Lung (tissue), 4 donors: ENCODE measurements around a stretch of chr17.

DNA sequence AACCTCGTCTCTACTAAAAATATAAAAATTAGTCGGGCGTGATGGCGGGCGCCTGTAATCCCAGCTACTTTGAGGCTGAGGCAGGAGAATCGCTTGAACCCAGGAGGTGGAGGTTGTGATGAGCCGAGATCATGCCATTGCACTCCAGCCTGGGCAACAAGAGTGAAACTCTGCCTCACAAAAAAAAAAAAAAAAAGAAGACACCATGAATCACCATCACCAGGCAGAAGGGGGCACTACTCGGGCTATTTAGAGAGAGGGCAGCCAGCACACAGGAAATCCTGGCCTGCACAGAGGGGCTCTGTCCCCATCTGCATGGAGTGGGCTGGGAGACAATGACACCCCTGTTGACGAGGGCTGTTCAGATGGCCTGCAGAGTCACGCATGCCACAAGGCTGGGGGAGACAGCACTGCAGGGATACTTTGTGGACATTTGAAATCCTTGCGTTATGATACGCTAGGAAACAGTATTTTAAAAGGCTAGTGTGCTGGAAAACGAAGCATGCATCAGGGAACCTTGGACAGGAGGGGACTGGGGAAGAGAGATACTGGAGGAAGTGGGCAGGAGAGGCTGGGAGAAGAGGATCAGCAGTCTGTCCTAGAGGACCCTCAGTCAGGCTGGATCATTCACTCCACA lies 48.3 kb downstream of the CUEDC1 start:
- PRO-cap = no peak
- RAMPAGE, long total RNA = no peak
- RRBS = no CpG with 5 or more reads among the region's 13 CpGs

DNA sequence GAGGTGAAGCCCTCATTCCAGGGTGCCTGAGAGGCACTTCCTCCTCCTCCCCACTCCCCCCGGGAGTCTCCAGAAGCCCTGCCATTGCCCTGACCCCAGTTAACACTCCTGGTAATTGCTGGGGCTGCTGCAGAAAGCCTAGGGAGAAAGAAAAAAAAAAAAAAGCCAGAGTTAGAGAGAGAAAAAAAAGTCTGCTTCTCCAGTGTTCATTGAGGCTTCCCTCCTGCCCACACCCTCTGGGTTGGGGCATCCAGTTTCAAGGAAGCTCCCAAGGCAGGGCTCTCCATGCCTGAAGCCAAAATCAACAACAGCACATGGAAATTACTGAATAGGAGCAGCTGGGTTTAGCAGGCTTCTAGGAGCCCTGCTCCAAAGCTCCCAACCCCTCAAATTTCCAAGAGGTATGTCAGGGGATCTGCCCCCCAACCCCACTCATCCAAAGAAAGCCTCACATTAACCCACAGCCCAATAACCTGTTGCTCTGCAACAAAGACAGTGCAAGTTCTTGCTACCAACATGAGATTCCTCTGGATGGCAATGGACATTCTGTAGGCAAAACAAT lies 27.9 kb downstream of the CUEDC1 start:
- PRO-cap = no peak
- RAMPAGE, long total RNA = no peak
- RRBS = no CpG with 5 or more reads among the region's 1 CpG

GRCh38 chr17:57955526-57956438 lies 570 bp upstream of the CUEDC1 start:
- PRO-cap = no peak
- RAMPAGE, long total RNA = no peak
- RRBS = 1% methylated on average over 5 of the region's 30 CpGs

- PRO-cap = no peak
- RAMPAGE, long total RNA = no peak
- RRBS = no CpG with 5 or more reads among the region's 2 CpGs
Measured at GRCh38 chr17:58002209-58002777, 4.8 kb downstream of the SRSF1 start.

DNA sequence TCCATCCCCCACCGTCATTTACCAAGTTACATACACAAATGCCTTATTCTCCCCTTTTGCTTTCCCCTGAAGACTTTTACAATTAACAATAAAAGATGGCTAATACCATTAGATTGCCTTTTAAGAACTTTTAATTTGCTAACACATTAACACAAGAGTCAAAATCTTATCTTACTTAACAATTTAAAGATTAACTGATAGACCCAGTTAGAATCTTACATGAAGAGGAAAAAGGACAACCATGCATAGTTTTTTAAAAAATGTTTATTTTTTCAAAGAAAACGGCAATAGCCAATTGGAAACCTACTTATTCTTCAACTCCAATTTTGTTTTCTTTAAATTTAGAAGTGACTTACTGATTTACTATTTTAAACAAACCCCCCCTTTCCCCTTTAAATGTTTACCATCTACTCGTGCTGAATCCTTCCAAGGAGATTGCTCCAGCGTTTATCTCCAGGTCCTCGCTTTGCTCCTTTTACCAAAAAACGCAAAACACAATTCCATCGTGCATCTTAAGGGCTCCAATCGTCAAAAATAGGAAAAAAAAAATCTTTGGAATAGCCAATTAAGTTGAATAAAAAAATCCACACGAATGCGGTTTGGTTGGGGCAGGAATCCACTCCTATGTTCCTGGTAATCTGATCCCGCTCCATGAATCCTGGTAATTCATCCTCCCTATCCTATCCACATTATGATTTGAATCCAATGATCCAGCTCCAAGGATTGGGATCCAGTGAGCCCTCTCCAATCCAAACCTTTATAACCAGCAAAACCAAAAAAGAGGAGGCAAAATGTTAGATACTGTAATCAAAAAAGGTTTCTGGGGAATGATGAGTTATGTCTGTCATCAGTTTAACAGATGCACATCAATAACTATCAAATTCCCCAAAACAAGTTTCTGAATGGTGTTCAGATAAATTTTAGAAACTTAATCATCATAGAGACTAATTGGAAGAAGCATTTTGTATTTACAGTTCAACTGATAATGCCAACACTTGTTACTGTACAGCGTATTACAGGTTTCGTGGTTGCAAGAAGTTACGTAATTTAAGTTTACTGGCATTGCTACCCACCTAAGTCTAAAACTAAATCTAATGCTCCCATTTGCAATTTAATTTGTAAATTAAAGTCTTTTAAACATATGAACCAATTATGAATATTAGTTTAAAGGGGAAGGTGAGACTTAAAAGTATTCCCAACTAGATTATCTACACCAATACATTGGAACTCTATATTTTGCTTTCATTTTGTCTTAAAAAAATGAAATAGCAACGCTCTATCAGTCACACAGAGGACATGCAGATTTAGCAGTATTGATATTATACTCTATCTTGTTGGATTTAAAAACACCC lies 3.3 kb downstream of the SRSF1 start:
- PRO-cap = no peak
- RAMPAGE, long total RNA = no peak
- RRBS = no CpG with 5 or more reads among the region's 15 CpGs

- PRO-cap = no peak
- RAMPAGE, long total RNA = no peak
- RRBS = no CpG with 5 or more reads among the region's 9 CpGs
Measured at GRCh38 chr17:58060568-58061194, 22.5 kb upstream of the DYNLL2 start.

- PRO-cap = no peak
- RAMPAGE, long total RNA = no peak
- RRBS = no CpG with 5 or more reads among the region's 3 CpGs
Measured at GRCh38 chr17:58095374-58095954, 12.2 kb downstream of the DYNLL2 start.

GRCh38 chr17:58184277-58184775 lies 8.2 kb upstream of the EPX start:
- PRO-cap = no peak
- RAMPAGE, long total RNA = no peak
- RRBS = no CpG with 5 or more reads among the region's 10 CpGs

DNA sequence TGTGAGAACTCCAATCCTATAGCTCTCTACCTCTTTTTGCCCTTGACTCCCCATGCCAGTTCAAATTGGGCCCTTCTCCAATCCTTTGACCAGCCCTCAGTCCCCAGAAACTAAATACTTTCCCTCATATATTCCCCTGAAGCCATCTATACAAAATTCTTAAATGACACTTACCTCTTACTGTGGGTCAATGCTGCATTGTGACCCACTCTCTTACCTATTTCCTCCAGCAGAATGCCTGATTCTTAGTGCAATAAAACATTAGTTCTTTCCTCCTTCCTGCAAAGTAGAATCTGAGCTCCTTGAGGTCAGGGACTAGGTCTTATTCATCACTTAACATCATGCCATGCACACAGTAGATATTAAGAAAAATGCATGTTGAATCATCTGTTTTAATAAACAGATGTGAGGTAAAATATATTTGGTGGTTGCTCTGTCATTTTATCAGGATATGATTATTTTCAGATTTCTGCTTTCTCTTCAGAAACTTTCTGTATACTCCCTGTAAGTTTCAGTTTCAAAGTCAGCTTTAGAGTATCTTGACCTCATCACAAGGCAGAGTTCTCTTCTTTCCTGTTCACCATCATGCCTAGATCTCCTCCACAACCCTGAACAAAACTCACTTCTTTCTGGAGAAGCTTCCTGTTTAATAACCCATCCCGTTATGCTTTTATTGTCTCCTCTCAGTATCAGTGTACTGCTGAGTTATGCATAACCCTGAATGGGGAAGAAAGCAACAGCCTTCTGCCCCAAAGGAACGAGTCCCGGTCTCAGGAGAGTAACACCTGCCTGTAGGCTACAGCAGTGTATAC lies 30.2 kb upstream of the SUPT4H1 start:
- PRO-cap = no peak
- RAMPAGE, long total RNA = no peak
- RRBS = no CpG with 5 or more reads among the region's 3 CpGs

DNA sequence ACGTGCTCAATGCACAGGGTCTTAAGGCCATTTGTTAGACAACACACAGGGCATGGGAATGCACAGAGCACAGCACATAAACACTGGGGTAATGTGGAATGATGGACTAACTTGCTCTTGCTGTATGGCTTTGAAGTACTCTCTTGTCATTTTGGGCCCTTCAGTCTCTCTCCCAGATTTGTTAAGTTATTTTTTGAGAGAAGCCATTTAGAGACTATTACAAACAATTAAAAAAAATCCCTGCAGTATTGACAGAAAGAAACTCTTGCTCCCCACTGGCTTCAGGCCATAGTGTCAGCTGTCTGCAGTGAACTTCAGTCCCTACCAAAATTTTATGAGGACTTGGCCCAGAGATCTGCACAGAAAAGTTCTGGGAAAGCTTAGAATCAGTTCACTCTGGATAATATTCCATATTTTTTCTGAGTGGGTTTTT lies 30.8 kb upstream of the SUPT4H1 start:
- PRO-cap = no peak
- RAMPAGE, long total RNA = no peak
- RRBS = no CpG with 5 or more reads among the region's 1 CpG

DNA sequence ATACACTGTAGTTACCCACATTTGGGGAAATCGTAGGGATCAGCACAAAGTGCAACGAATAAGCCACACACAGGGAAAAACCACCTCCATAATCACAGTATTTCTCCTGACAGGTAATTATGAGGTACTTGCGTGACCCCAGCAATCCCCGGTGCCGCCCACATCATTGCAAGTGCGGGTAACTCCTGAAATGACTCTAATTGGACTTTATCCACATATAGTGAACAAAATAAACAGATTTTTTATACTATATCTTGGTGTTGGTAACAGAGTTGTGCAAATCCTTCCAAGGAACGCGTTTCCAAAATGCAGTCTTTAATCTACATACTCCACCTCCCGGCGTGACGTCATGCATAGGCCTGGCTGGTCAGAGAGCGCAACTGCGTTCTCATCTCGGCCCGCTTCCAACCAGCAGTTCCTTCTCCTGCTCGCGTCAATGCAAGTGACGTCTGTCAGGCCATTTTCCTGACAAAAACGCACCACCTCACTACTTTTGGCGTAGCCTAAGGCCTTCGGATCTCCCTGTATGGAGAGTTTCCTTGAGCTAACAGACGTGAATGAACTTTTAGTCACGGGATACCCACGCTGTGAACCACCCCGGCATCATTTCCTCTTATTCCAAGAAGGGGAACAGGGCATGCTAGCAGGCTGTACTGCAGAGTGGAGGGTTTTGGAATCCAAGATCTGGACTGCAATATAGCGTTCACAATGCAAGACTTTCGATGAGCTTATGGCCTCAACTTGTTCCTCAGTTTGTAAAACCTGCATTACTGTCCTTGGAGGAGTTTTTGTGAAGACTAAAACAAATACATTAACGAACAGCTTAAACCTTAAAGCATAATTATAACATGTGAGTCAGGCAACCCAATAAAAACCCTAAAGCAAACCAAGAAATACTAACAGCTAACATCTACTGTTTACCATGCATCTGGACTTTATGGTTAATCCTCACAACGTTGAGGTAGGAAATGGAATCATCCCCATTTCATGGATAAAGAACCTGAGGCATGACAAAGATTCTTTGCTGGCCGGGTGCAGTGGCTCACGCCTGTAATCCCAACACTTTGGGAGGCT lies 24.9 kb downstream of the IGBP1C start:
- PRO-cap = no peak
- RAMPAGE, long total RNA = no peak
- RRBS = no CpG with 5 or more reads among the region's 31 CpGs

GRCh38 chr17:58970908-58971468 lies 135.7 kb downstream of the TRIM37 start:
- PRO-cap = no peak
- RAMPAGE, long total RNA = no peak
- RRBS = no CpG with 5 or more reads among the region's 4 CpGs

DNA sequence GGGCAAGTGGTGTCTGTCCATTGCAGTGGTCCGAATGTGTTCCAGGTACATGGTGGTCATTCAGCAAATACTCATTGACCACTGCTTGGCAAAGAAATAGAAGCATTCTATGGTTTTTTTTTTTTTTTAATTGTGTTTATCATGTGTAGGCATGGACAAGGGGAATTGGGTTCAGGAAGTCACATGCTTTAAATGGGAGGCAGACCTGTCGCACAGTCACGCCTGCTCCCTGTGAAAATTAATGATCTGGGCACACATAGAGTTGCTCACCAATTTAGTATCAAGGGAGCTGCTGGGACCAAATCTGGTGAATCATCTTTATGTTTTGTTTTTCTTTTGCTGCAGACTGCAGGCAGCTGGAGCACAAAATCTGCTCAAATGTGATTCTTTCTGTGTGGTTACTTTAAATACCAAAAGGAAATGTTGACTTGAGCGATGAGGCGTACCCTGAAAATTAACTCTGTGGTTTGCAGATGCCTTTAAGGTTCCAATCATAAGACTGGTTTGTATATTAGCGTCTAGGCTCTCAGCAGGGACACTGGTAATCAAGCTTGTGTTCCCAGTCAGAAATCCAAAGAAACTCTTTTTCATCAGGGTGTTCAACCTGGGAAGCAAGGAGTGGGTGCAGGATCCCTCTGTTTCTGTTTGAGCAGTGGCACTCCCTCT lies 30.8 kb downstream of the YPEL2 start:
- PRO-cap = no peak
- RAMPAGE, long total RNA = no peak
- RRBS = no CpG with 5 or more reads among the region's 6 CpGs

DNA sequence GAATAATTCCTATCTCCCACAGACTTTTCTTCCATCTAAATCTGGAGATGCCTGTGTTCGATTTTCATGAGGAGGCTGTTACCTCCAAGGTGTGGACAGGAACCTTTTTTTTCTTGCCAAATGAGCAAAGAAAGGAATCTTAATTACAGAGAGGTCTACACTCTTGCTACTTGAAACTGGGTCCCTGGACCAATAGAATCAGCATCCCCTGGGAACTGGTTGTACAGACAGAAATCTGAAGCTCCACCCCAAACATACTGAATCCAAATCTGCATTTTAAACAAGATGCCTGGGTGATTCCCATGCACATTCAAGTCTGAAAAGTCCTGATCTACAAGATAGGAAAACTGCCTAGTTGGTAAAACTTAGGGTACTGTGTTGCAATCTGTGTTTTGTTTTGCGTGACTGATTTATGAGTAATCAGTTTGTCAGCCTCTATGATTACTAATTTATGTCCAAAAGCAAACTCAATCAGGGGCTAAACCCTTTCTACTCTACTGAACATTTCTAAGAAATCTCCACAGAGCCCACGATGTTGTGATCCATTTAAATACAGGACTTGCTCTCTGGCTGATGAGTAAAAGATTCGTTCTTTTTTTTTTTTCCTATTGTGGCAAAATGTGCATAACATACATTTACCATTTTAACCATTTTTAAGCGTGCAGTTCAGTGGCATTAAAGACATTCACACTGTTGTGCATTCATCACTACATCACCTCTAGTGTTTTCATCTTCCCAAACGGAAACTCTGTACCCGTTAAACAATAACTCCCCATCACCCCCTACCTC lies 103.8 kb downstream of the YPEL2 start:
- PRO-cap = no peak
- RAMPAGE, long total RNA = no peak
- RRBS = no CpG with 5 or more reads among the region's 7 CpGs

DNA sequence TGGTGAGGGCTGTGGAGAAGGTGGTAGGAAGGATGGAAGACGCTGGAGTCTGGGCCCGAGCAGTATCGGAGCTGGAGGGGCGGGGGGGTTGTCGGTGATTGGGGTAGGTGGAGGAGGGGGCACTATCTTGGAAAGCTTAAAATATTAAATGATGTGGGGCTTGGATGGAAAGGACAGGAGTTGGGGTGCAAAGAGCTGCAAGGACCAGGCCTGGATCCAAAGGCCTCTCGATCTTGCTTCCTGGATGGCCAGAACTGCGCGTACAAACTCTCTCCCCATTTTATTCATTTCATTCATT lies 446 bp downstream of the CLTC start:
- PRO-cap = unidirectional peak, plus-strand start at position 233 of the sequence
- RAMPAGE, long total RNA = no peak
- RRBS = no CpG with 5 or more reads among the region's 8 CpGs

DNA sequence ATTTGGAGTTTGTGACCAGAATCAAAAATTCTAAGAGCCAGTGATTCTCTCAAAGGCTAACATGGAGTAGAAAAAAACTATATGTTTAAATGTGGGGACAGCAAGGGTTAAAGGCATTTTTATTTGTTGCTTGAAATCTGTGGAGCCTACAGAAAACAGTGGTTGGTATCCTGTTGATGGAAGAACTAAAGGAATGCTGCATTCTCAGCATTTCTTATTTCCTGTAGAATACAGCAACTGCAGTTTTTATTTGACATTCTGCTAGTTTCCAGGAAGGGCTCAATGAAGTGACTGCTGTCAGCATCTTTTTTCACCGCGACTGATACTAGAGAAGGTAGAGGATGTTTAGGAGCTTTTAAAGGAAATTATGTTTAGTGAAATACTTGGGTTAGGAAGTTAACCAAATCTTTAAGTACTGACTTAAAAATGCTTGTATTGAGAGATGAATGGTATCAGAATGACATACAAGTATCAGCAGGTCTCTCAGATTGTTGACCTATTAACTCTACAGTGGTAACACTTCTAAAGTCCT lies 15.0 kb downstream of the CLTC start:
- PRO-cap = no peak
- RAMPAGE, long total RNA = no peak
- RRBS = no CpG with 5 or more reads among the region's 2 CpGs

DNA sequence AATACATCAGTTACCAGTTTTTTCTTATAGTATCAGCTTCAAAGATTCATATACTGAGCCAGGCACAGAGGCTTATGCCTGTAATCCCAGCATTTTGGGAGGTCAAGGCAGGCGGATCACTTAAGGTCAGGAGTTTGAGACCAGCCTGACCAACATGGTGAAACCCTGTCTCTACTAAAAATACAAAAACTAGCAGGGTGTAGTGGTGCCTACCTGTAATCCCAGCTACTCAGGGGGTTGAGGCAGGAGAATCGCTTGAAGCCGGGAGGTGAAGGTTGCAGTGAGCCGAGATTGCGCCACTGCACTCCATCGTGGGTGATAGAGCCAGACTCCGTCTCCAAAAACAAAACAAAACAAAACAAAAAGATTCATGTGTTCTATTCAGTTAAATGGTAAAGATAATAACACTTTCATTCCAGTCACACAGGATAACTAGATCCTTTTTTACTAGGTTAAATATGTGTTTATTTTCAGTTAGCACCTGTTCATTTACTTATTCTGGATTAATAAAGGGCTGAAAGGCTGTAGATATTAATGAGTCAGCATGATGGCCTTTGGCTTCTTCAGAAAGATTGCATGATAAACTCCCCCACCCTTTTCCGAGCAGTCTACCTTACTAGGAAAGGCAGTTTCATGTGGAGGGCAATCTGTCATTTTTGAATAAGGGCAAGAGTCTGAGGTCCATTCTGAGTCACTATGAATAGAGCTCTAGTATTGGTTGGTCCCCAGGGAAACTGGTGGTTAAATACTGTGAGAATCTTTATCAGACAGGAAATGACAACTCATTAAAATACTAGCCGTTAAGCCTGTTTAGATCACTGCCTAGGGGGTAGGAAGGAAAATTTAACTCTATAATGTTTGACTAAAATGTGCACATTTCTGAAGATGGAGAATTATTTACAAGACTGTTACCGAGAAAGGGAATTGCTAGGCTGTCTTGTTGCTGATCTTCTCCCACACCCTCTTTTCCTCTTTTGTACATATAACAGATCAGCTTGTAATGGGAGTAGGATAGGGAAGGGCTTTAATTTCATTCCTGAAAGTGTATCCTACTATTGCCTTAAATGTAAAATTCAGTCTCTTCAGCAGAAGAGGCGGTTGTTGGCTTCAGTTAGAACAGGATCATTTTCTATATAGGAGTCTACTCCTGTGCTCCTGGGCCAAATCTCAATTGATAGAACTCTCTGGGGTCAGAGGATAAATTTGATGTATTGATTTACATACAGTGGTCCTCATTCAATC lies 63.5 kb downstream of the TUBD1 start:
- PRO-cap = no peak
- RAMPAGE, long total RNA = no peak
- RRBS = no CpG with 5 or more reads among the region's 11 CpGs

DNA sequence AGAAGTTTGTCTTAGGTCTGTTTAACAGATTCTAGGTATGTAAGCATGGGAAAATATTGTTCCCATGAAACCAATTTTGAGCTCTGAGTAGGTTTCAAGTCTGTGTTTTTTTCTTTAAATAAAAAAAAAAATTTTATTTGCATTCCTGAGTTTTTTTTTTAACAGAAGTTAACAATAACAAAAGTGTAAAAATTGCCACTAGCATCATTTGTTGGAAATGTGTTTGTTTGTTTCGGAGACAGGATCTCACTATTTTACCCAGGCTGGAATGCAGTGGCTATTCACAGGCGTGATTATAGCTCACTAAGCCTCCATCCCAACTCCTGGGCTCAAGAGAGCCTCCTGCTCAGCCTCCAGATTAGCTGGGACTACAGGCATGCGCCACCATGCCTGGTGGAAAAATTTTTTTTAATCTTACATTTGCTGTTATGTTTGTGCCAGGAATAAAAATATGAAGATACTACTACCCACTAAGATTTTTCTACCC lies 61.0 kb downstream of the TUBD1 start:
- PRO-cap = no peak
- RAMPAGE, long total RNA = no peak
- RRBS = no CpG with 5 or more reads among the region's 3 CpGs

GRCh38 chr17:59840561-59841585 lies 51.9 kb downstream of the TUBD1 start:
- PRO-cap = unidirectional peak, plus-strand start at chr17:59841143
- RAMPAGE, long total RNA = no peak
- RRBS = no CpG with 5 or more reads among the region's 8 CpGs

GRCh38 chr17:59844735-59845522 lies 47.8 kb downstream of the TUBD1 start:
- PRO-cap = no peak
- RAMPAGE, long total RNA = no peak
- RRBS = no CpG with 5 or more reads among the region's 4 CpGs